Melanocyte of skin (primary cell): ENCODE measurements around a stretch of chr1.

DNA sequence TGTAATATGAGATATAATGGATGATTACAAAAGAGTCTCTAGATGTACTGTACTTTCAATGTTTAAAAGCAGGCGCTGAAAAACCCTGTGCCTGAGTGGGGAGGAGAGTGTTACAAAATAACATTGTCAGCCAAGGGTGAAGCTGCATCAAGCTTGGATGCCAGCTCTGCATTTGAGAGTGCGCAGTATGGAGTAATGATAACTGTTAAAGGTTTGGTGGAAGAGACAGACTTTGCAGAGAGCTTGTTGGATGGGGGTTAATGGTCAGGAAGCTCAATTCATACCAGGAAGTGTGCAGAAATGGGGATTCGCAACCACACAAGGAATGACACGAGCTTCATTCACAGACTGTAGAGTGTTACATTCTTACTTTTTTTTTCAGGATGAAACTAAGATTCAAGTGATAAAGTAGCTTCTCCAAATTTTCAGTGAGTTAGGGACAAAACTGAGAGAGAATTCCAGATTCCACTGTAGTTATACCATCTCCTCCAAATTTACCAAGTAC is 120.7 kb downstream of the DUSP10 start:
- CAGE, long polyA plus RNA, 2 experiments = no peak in any of the 2 experiments

GRCh38 chr1:221736651-221737409 is 5.1 kb downstream of the DUSP10 start:
- CAGE, long polyA plus RNA, 2 experiments = no peak in any of the 2 experiments

GRCh38 chr1:221742578-221743639 is 1.0 kb upstream of the DUSP10 start:
- CAGE, long polyA plus RNA, 2 experiments = no peak in any of the 2 experiments

DNA sequence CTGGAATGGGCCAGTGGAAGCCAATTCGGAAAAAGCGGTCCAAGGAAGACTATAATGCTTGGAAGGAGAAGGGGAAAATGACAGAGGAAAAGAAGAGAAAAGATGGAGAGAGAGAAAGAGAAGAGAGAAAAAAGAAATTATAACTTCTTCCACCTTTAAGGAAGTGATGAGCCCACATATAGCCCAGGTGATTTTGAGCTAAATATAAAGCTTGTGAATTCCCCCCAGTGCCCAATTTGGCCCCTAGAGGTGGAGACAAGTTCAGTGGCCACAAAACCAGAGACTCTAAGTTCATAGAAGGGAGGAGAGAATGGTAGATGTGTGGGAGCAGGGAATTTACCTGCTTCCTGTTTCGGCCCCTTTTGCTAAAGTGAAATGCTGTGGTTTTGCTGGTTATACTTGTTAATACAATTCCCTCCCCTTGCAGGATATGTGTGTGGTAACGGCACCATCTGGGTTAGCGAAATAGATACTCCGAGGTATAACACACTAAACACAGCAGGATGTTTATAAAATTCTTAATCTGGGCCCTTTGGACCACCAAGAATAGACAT is 35.8 kb upstream of the DUSP10 start:
- CAGE, long polyA plus RNA, 2 experiments = no peak in any of the 2 experiments

DNA sequence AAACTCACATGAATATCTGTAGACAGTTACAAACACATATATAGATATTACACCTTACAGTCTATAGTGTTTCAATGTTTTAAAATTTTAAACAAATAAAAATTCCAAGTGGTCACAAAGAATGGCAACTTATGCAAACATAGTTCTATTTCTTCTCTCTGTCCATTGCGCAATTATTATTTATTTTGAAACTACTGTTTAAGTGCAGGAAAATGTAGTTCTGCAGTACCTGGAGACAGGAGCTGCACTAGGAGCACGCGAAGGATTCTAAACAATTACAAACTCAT is 311.9 kb upstream of the DUSP10 start:
- CAGE, long polyA plus RNA, 2 experiments = no peak in any of the 2 experiments

DNA sequence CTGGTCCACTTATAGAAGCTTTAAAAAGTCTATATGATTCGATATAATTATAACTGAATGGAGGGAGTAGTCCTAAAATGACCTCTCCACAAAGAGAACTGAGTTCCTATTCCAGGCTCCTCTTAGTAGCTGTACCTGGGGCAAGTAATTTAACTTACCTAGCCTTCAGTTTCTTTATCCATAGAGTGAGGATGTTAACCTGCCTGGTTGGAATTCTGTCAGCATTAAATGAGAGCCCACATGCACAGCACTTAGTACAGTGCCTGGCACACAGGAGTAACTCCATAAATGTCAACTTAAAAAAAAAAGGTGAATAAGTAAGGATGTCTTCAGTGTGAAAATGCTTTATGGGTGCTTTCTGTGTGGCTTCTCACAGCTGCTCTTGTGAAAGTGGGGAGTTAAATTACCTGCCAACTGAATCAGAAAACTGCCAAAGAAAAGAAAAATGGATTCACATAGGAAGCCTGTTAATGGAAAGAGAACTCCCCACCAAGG is 23.1 kb downstream of the HHIPL2 start:
- CAGE, long polyA plus RNA, 2 experiments = no peak in any of the 2 experiments

- CAGE, long polyA plus RNA, 2 experiments = no peak in any of the 2 experiments
Observed at GRCh38 chr1:222556096-222556748, 8.3 kb upstream of the HHIPL2 start.

- CAGE, long polyA plus RNA, 2 experiments = no peak in any of the 2 experiments
Observed at GRCh38 chr1:222643548-222644504, 25.9 kb downstream of the MIA3 start.

- CAGE, long polyA plus RNA, 2 experiments = no peak in any of the 2 experiments
Observed at GRCh38 chr1:222738639-222739216, 1.7 kb downstream of the FAM177B start.

DNA sequence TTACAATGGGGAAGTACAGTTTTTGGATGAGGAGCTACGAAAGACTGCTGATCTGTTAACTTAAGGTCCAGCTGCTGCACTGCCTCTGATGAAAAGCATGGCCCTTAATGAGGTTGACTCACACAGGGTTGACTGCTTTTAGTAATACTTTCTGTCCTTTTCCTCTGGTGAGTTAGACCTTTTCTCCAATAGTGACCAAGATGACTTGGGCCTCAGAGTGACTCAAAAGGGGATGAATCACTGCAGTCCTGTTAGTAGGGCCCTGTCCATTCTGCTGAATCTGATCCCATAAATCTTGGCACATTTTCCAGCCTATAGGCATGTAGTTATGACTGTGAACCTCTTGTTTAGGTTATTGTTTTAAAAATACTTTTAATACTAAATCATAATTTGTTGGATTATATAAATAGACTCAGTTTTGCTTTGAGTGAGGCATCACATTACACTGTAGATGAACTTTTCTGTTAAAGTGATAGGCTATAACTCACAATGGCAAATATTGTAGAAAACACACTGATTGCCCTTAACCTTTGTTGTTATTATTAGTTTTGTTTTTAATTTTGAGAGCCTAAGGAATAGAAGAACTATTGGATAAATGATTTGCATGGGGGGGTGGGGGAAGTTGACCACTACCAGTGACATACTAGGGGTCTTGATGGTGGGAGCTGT is 2.8 kb downstream of the DISP1 start:
- CAGE, long polyA plus RNA, 2 experiments = no peak in any of the 2 experiments

GRCh38 chr1:223027412-223028162 is 115.5 kb downstream of the TLR5 start:
- CAGE, long polyA plus RNA, 2 experiments = no peak in any of the 2 experiments

DNA sequence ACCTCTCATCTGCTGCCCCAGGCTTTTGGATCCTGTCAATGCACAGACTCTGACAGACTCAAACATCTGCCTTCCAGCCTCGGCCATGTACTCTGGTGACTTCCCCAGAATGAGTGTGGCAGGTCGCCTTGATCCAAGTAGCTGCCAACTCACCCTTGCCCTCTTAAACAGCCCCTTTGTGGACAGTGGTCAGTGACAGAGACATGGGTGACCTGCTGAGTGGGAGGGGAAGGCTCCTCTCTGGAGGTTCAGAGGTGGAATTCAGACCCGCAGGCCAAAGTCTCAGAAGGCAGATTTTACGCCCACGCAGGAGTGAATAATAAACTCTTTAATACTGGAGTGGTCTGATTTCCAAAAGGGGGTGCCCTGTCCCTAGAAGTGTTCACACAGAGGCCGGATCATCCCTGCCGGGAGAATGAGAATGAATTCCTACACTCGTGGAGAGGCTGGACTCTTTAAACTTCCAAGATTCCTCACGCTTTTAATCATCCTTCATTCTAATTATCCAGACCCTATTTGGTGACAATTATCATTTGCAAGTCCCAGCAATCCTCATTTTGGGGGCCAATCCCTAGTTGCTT is 63.5 kb downstream of the TLR5 start:
- CAGE, long polyA plus RNA, 2 experiments = no peak in any of the 2 experiments

DNA sequence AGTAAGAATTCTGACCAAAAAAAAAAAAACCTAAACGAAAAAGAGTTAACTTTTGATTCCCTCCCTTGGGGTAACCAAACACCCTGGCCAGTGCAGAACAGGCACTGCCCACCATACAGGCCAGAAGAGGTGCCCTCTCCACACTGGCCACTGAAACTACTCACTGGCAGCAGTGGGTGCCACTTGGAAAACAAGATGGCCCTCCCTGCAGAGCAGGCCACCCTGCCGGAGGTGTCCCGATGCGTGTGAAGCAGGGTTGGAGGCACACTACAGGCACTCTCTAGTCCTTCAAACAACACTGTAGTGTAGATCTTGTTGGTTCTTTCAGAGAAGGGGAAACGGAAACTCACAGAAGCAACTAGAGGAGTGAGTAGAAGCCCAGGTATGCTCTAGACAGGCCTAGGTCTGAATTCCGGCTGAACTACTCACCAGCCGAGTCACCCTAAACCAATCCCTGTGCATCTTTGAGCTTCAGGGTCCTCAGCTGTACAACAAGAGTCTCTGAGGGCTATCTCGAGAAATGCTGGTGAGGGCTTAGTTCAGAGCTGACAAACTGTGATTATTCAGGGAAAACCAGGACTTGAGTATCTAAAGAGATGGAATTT is 87.4 kb upstream of the TLR5 start:
- CAGE, long polyA plus RNA, 2 experiments = no peak in any of the 2 experiments

GRCh38 chr1:223250229-223250825 is 107.3 kb upstream of the TLR5 start:
- CAGE, long polyA plus RNA, 2 experiments = no peak in any of the 2 experiments

- CAGE, long polyA plus RNA, 2 experiments = no peak in any of the 2 experiments
Observed at GRCh38 chr1:223515463-223516077, 122.4 kb downstream of the CCDC185 start.

GRCh38 chr1:223710903-223711455 is 1.4 kb upstream of the CAPN2 start:
- CAGE, long polyA plus RNA, 2 experiments = no peak in any of the 2 experiments

DNA sequence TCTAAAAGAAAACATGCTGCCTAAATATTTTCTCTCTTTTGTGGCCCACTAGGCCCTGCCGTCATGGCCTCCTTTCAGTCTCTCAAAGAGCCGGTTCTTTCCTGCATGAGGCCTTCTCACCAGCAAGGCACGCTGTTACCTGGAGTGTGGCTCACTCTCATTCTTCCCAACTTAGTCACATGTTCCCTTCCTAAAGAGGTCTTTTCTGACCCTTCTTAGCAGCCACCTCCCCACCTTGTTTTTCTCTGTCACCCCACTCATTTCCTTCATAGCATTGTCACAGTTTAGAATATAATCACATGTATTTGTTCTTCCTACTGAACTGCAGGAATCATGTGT is 1.5 kb downstream of the CAPN2 start:
- CAGE, long polyA plus RNA, 2 experiments = no peak in any of the 2 experiments

GRCh38 chr1:223740719-223741379 is 28.5 kb downstream of the CAPN2 start:
- CAGE, long polyA plus RNA, 2 experiments = no peak in any of the 2 experiments

DNA sequence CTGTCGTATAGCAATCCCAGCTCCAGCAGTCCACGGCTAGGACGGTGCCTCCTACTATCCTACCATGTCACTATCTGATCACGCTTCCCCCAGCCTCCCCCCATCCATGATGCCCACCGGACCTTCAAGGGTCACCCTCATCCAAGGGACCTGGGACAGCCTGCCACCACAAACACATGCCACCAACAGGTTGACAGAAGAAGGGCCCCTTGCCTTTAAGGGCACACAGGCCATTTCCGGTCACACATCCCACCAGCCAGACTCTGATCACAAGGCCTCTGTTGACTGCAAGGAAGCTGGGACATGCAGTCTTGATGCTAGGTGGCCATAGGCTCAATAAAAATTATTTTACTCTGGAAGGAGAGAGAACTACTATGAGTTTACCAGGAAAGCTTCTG is 58.7 kb downstream of the CAPN2 start:
- CAGE, long polyA plus RNA, 2 experiments = no peak in any of the 2 experiments

- CAGE, long polyA plus RNA, 2 experiments = no peak in any of the 2 experiments
Observed at GRCh38 chr1:223793114-223793589, 52.6 kb downstream of the TP53BP2 start.